Sternocleidomastoid (tissue), 1 donor: ENCODE measurements around a stretch of chr5.

DNA sequence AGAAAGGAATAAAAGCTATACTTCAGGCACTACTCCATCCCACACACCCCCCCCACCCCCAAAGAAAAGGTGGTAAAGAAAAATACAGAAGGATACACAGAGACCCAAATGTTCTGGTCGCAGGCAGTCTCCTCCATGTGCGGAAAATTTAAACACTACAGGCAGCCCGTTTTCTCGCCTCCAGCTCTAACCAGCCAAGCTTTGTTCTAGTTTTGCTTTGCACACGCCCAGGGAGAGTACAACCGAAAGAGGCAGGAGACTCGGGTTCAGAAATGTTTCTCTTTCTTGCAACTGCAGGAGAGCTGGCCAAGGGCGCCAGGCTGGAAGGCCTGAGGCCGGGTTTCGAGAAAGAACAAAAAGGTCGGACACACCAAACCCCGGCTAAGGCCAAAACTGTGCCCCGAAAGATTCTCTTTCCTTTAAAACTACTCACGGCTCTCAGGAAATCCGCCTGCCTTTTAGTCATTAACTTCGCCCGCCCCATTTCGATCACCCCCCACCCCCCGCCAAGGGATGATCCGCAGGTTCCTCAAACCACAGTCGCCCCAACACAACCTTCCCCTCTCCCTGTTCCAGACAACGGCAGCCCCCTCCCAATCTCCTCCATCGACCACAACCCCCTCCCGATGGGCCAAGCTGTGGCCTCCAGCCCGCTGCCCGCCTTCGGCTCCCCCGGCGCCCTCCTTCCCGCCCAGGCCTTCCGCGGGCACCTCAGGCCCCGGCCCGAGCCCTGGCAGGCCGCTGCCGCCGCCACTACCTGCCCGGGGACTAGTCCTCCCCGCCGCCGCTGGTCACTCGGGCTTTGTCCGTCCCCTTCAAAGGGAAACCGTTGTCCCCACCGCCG lies 587 bp downstream of the FEM1C start:
- PRO-cap = bidirectional peak, plus-strand start at position 296 of the sequence, minus-strand start at position 188 of the sequence; bidirectional peak, plus-strand start at position 537 of the sequence, minus-strand start at position 395 of the sequence

- PRO-cap = no peak
Measured at GRCh38 chr5:115589030-115589379, 13.3 kb downstream of the TICAM2 start.

GRCh38 chr5:115615517-115616280 lies 10.1 kb downstream of the TMED7 start:
- PRO-cap = no peak

DNA sequence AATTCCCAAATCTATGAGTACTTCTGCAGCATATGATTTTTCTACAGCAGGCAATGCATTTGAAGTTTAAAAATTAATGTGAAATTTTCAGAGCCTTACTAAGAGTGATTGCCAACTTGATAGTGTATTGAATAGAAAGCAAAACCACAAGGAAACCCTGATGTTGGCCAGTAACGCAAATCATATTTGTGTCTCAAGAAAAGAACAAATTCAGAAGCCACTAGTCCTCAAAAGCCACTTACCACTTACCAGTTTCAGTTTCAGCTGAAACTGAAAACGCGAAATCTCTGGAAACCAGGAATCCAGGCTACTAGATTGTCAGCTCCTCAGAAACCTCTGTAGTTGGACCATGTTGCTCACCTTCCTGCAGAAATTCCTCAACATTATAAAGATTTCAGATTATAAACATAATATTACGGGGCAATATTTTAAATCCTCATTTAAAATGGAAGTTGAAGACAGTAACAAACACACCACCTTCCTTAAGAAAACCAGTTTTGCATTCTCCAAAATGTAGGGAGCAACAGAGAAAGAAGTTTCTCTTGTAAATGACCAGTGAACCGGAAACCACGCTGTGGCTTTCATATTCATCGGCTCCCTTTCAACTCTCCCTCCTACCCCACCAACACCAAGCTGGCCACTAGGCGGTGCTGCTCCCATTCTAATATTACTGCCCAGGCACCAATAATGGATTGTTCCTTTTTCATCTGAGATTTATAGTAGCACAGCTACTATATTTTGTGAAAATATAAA lies 8.6 kb upstream of the TMED7 start:
- PRO-cap = no peak

DNA sequence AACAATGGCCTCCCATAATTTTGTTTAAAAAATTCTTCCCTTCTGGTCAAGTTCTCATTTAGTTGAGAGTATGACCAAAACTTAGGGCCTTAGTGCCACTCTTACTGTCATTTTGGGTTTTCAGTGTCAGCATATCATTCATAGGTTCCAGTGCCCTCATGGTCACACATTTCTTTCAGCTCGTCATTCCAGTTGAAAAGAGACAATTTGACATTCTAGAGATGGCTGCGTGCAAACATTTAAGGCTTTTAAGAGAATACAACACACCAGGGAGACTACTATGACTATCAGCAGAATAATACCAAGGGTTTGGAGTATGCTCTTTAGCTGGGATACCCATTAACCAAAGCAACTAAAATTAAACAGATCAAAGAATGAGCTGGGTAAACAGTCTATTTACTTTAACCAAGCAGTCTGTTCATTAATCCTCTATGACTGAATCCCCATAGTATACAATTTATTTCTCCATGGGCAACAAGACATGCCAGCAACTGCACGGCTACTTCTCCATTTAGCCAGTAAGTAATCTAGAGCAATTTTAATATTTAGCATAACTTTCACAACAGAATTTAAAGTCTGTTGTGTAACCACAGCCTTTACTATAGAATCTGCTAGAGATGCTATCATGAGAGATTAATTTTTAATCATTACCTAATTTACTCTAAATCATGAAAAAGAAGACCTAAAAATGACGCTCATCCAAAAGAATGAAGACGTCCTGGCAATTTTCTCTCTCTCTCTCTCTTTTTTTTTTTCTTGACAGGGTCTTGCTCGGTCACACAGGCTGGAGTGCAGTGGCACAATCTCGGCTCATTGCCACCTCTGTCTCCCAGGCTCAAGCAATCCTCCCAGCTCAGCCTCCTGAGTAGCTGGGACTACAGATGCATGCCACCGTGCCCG lies 77.6 kb downstream of the CDO1 start:
- PRO-cap = no peak

- PRO-cap = no peak
Measured at GRCh38 chr5:115801945-115802461, 14.5 kb downstream of the CDO1 start.

- PRO-cap = no peak
Measured at GRCh38 chr5:116413606-116414065, 161.0 kb downstream of the SEMA6A start.

- PRO-cap = no peak
Measured at GRCh38 chr5:116571741-116572294, 2.8 kb downstream of the SEMA6A start.

- PRO-cap = bidirectional peak, plus-strand start at chr5:116573994, minus-strand start at chr5:116573836
Measured at GRCh38 chr5:116573756-116574746, 572 bp downstream of the SEMA6A start.

- PRO-cap = no peak
Measured at GRCh38 chr5:116652108-116652795, 77.6 kb upstream of the SEMA6A start.

DNA sequence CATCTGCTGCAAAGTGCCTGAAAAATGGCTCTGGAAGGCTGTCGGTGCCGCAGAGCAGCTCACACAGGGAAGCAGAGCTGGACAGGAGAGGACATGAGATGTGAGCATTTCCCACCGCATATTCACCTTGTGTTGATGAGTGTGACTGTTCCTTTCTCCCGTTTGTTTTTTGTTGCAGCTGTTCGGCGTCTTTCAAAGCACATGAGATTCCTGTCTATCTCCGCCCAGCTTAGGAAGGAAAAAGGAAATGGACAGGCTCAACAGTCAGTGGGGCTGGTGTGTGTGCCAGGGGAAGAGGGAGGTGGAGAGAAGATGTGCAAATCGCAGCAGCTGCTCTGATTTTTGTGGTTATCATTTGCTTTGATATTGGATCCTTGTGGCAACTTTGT lies 165.0 kb upstream of the SEMA6A start:
- PRO-cap = no peak

- PRO-cap = no peak
Measured at GRCh38 chr5:116777739-116778358, 203.2 kb upstream of the SEMA6A start.

- PRO-cap = no peak
Measured at GRCh38 chr5:119118598-119119241, 47.8 kb downstream of the DMXL1 start.

GRCh38 chr5:119140899-119141405 lies 70.1 kb downstream of the DMXL1 start:
- PRO-cap = no peak

DNA sequence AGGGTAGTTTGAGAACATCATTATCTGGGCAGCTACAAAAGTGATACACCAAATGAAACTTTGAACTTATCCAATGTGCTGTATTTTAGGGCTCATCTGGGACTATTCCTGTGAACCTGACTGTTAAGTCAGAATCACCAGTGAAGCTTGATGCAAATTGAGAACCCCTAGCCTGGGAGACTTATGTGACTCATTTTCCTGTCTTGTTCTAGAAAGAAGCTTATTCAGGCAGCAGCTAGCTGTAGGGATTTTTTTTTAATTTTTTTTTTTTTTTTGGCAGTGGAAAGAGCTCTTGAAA lies 81.1 kb upstream of the TNFAIP8 start:
- PRO-cap = no peak

GRCh38 chr5:119290117-119290582 lies 65.7 kb upstream of the TNFAIP8 start:
- PRO-cap = no peak

DNA sequence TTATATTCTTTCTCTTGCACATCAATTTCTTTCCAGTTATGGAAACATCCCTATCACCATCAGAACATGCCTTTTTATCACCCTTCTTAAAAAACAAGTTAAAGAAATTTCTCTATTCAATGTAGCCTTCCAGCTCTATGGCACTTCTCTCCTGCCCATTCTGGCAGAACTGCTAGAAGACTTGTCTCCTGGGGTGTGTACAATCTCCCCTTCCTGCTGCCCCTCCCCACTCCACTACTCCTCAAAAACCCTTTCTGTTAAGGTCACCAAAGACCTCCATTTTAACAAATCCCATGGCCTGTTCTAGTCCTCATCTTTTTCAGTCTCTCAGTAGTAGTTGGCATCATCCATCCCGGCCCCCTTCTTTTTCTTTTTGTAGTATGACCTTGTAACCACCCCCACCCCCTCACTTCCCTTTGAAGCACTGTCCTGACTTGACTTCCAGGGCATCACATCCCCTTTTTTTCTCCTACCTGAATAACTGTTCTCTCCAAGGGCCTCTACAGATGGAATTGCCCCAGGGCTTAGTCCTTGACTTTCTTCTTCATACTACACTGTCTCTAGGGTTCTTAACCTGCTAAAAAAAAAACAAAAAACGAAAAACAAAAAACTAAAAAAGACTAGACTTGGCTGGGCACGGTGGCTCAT lies 35.4 kb upstream of the TNFAIP8 start:
- PRO-cap = no peak

DNA sequence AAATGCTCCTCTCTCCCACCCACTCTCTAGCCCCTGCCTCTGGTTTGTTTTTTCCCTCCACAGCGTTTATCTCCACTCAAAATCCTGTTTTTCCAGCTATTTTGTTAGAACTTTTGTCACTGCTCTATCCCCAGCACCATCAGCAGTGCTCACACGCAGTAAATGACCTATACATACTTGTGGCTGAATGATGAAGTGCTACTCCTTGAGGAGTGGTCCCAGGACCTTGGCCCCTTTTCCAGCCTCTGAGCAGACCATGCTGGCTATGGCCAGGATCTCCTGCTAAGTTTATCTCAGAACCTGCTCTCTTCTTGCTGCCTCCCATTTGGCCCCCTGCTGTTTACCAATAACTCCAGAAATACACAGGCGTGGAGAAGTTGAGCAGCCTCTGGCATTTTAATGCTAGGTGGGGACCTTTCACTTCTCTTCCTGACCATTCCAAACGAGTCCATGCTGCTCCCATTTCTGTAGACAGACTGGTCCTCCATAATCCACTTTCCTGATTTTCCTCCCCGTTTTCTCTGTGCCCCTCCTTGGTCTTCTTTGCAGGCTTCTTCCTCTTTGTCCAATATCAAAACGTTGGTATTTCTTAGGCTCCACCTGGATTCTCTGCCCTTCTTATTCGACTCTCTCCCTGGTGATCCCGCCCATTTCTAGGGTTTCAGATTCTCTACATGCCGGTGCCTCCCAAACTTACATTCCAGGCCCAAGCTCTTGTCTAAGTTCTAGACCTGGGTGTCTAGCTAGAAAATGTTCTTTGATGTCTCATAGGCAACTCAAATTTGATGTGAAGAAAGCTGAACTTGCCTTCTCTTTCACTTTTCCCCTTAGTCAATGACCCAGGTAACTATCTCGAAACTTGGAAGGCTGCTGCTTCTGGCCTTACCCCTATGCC lies 33.4 kb upstream of the TNFAIP8 start:
- PRO-cap = no peak

DNA sequence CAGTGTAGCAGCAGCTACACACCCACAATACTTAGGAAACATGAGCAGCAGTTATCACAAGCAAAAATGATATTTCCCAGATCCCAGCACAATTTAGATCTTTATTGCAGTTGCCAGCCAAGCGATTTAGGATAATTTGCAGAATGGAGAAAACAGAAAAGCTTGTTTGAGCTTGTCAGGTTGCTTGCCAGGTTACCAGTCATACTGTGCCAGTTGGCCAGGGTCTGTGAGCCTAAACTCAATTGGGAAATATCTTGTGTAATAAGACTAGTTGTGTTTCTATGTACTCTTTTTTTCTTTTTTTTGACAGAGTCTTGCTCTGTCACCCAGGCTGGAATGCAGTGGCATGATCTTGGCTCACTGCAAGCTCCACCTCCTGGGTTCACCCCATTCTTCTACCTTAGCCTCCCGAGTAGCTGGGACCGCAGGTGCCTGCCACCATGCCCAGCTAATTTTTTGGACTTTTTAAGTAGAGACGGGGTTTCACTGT lies 29.7 kb upstream of the HSD17B4 start:
- PRO-cap = no peak

- PRO-cap = no peak
Measured at GRCh38 chr5:120257963-120258526, 206.1 kb upstream of the PRR16 start.